ENCODE measurements around the gene POLA2.

GRCh38 chr11:65261581-65262533, at the start of gene POLA2:
POLA2 (plus strand) TSS chr11:65261962.
- RRBS = 3% methylated on average over 3 of the region's 79 CpGs

DNA sequence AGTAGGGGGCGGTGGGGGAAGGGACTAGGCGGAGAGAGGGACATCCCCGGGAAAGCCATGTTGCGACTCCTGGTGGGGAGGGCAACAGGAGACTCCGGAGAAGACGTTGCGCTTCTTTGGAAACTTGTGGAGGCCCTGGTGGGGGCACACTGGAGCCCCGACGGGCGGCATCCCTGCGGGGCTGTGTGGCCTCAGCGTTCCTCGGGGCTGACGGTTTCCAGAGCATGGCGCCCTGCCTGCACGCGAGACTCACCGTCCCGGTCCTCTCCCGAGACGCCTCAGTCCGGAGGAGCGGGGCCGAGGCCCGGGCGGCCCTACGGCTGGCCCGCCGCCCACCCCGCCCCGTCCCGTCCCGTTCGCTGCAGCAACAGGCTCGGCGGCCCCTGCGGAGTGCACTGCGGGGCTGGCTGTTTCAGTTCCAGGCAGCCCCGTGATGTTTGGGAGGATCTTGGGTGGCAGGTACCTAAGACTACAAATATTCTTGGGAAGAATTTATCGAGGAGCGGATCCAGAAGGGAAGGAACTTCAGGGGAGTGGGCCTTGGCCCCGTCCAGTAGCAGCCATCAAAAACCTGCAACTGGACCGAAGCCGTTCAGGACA, 421 bp downstream of the DPF2 start:
- RRBS = 14% methylated on average over 1 of the region's 44 CpGs

- RRBS = 49% methylated on average over 2 of the region's 16 CpGs
Observed at GRCh38 chr11:65411780-65412598, 25.6 kb downstream of the FRMD8 start.

DNA sequence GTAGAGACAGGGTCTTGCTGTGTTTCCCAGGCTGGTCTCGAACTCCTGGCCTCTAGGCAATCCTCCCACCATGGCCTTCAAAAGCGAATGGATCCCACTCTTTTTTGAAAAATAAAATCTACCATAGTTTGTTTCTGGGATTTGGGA, 34.2 kb downstream of the FRMD8 start:
- RRBS = no CpG with 5 or more reads among the region's 2 CpGs

DNA sequence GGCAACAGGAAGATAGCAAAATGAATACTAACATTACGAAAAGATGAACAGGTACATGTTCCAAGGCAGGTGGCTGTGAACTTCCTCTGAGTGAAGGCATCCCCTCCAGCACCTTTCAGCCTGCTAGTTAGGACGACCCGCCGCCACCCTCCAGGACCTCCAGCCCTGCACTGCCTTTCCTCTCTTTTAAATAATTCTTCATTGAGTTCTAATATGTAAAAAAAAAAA, 42.1 kb downstream of the FRMD8 start:
- RRBS = no CpG with 5 or more reads among the region's 4 CpGs

DNA sequence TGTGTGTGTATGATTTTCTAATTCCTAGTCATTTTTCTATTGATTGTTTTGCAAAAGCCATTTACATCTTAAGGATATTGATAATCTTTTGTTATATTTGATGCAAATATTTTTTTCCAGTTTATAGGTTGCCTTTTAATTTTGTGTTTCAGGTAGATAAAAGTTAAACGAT, 43.0 kb downstream of the FRMD8 start:
- RRBS = no CpG with 5 or more reads among the region's 1 CpG

DNA sequence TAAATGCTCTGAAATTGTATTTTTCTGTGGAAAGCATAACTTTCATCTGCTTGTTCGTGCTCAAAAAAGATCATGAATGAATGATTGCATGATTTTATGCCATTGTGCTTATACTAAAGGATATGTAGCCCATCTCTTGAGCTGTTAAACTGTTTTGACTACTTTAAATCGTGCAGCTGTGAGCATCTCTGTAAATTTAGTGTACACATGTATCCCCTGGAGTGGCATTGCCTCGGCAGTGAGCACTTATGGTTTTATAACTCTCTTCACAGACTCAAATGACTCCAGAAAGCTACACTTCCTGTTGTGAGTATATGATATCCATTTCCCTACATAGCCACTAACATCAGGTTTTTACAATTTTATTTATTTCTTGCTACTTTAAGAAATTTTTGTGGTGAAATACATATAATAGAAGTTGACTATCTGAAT, 44.1 kb downstream of the FRMD8 start:
- RRBS = no CpG with 5 or more reads among the region's 3 CpGs

DNA sequence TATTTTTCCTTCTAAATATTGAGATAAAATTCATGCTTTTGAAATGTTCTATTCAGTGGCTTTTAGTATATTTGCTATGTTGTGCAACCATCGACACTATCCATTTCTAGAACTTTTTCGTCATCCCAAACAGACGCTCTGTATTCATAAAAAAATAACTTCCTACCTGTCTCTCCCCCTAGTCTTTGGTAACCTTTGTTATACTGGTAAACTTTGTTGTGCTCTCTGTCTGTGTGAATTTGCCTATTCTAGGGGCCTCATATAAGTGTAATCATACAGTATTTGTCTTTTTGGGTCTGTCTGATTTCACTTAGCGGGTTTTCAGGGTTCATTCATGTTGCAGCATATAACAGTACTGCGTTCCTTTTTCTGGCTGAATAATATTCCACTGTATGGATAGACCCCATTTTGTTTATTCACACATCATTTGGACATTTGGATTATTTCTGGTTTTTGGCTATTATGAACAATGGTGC, 52.0 kb downstream of the FRMD8 start:
- RRBS = no CpG with 5 or more reads among the region's 5 CpGs

DNA sequence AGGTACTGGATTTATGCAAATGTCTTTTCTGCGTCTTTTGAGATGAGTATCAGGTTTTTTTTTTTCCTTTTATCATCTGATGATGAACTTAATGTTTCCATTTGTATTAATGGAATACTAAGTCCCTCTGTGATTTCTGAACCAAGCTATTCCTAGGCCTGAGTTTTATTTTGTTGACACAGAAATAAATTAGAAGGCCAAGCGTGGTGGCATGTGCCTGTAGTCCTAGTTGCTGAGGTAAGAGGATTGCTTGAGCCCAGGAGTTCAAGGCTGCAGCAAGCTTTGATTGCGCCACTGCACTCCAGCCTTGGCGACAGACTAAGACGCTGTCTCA, 53.7 kb downstream of the FRMD8 start:
- RRBS = no CpG with 5 or more reads among the region's 5 CpGs

DNA sequence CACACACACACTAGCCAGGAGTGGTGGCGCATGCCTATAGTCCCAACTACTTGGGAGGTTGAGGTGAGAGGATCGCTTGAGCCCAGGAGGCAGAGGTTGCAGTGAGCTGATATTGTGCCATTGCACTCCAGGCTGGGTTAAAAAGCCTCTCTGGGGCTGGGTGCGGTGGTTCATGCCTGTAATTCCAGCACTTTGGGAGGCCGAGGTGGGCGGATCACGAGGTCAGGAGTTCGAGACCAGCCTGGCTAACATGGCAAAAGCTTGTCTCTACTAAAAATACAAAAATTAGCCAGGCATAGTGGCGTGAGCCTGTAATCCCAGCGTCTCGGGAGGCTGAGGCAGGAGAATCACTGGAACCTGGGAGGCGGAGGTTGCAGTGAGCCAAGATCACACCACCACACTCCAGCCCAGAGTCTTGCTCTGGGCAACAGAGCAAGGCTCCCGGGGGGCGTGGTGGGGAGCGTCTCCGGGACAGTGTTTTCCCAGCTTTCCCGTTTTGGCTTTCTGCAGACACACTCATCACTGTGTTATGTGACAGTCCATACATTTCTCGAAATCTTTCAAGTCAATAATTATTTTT, 67.7 kb downstream of the FRMD8 start:
- RRBS = no CpG with 5 or more reads among the region's 17 CpGs

- RRBS = no CpG with 5 or more reads among the region's 2 CpGs
Observed at GRCh38 chr11:65490501-65490717, 34.5 kb upstream of the SCYL1 start.

- RRBS = no CpG with 5 or more reads among the region's 5 CpGs
Observed at GRCh38 chr11:65506454-65506980, 18.4 kb upstream of the SCYL1 start.

- RRBS = no CpG with 5 or more reads among the region's 8 CpGs
Observed at GRCh38 chr11:65542900-65543673, 15.1 kb downstream of the LTBP3 start.

DNA sequence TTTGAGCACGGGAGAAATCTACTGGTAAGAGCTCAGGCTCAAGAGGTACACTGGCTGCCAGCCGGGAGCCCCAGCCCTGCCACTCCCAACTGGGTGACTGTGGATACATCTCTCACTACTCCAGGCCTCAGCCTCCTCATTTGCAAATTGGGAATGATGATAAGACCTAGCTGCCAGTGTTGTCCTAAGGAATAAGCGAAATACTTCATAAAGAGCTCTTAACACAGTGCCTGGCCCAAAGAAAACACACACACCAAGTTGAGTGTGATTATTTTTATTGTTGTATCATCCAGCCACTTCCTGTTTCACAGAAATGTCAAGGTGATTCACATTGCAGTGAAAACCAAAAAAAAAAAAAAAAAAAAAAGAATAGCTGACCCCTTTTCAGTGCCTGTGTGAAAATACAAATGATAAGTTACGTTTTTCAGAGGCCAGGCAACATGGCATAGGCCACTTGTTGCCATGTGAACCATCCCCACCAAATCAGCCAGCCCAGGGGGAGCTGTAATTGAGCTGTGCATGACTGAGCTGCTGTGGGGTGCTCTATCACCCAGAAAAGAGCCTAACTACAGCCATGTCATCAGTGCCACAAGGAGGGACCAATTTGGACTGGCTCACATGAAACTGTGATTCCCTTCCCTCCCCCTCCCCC, 4.4 kb upstream of the ZNRD2 start:
- RRBS = no CpG with 5 or more reads among the region's 4 CpGs

DNA sequence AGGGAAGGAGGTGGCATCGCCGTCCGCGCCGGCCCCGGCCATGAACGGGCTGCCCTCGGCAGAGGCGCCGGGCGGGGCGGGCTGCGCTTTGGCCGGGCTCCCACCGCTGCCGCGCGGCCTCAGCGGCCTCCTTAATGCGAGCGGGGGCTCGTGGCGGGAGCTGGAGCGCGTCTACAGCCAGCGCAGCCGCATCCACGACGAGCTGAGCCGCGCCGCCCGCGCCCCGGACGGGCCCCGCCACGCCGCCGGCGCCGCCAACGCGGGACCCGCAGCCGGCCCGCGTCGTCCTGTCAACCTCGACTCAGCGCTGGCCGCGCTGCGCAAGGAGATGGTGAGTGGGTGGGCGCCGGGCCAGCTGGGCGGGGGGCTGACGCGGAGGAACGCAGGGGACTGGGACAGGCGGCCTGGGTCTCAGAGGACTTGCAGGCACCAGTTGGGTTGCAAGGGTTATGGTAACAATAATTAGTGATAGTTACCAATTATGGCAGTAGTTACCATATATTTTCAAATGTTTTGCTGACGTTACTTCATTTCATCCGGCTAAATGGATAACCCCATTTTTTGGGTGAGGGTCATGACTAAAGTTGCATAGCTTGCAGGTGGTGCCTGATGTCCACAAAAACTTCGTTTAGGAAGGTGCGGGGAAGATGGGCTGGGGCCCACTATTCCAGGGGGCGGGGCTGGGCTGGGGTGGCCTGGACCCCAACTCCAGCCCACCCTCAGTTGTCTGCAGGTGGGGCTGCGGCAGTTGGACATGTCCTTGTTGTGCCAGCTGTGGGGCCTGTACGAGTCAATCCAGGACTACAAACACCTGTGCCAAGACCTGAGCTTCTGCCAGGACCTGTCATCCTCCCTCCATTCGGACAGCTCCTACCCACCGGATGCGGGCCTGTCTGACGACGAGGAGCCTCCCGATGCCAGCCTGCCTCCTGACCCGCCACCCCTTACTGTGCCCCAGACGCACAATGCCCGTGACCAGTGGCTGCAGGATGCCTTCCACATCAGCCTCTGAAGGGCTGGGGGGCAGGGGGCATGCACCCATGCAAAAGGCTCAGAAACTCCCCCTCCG, 626 bp downstream of the FAM89B start:
- RRBS = 2% methylated on average over 15 of the region's 78 CpGs

DNA sequence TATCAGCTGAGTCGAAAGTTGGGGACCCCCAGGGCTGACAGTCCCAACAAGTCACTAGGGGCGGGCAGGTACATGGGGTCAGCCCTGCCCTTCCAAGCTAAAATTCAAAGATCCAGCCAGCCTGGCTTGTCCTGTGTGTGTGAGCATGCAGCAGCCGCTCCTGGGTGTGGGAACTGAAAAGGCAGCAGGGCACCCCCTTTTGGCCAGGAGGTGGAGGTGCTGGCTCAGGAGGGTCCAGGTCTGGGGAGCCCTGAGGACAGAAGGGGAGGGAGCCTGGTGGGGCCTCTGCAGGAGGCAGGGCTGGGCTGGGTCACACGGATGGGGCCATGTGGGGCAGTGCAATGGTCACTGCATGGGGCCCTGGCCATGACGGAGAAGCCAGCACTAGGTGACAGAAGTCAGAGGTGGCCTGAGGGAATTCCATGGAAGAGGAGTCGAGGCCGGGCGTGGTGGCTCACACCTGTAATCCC, 6.9 kb downstream of the KCNK7 start:
- RRBS = no CpG with 5 or more reads among the region's 8 CpGs

- RRBS = no CpG with 5 or more reads among the region's 8 CpGs
Observed at GRCh38 chr11:65594838-65595474, 644 bp downstream of the KCNK7 start.

GRCh38 chr11:65651444-65652384, 11.0 kb downstream of the RELA start:
- RRBS = no CpG with 5 or more reads among the region's 17 CpGs

DNA sequence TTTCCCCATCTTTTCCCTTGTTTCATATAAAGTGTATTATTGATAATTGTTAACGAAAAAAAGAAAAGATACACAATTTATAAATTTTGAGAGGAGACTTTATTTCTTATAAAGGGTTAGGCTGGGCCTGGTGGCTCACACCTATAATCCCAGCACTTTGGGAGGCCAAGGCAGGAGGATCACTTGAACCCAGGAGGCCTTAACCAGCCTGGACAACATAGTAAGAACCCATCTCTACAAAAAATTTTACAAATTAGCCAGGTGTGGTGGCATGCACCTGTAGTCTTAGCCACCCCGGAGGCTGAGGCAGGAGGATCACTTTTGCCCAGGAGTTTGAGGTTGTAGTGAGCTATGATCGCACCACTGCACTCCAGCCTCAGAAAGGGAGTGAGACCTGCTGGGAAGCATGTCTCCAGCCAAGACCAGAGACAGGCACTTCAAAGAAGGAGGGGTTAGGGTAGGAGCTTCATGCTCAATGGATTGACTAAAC, 8.1 kb downstream of the AP5B1 start:
- RRBS = no CpG with 5 or more reads among the region's 3 CpGs

GRCh38 chr11:65792292-65792876, 5.5 kb downstream of the OVOL1 start:
- RRBS = 70% methylated on average over 2 of the region's 17 CpGs

Data from foreskin fibroblast (primary cell).